Measurements from ENCODE around the genes ANKRD30BL and MGAT5.

- PRO-cap = no peak
Measured at GRCh38 chr2:131802391-131802934, 274.8 kb downstream of the CCDC74A start.

GRCh38 chr2:132161531-132162096 is at the start of gene ANKRD30BL:
Gene ANKRD30BL, minus strand, starts transcription at chr2:132161952.
- PRO-cap = no peak

- PRO-cap = no peak
Measured at GRCh38 chr2:132276621-132277327, 115.0 kb upstream of the ANKRD30BL start.

GRCh38 chr2:132439739-132440615 is 23.4 kb downstream of the GPR39 start:
- PRO-cap = no peak

DNA sequence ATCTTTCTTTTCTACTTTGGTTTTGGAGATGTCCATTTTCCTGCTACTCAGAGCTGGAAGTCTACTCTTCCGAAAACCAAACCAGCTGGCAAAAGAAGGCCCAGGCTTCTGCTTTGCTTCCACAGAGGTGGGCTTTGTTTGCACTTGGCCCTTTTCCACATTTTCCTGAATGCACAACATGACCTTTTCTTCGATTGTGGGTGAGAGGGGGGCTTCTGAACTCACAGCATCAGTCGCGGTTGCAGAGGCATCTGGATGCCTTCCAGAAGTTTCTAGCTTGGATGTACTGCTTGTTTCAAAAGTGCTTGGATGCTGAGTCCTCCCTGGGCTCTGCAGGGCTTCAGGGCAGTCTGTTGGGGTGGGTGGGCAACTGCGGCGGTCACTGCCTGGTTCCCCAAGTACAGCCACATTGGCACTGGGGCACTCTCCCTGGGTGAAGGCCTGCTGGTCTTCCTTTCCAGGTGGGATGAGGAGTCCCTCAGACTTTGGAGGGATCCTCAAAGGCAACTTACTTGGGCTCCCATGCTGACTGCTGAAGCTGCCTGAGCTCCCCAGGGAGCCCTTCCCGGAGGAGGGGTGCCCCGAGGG is 112.3 kb upstream of the LYPD1 start:
- PRO-cap = no peak

- PRO-cap = no peak
Measured at GRCh38 chr2:133266107-133266560, 302.1 kb downstream of the NCKAP5 start.

DNA sequence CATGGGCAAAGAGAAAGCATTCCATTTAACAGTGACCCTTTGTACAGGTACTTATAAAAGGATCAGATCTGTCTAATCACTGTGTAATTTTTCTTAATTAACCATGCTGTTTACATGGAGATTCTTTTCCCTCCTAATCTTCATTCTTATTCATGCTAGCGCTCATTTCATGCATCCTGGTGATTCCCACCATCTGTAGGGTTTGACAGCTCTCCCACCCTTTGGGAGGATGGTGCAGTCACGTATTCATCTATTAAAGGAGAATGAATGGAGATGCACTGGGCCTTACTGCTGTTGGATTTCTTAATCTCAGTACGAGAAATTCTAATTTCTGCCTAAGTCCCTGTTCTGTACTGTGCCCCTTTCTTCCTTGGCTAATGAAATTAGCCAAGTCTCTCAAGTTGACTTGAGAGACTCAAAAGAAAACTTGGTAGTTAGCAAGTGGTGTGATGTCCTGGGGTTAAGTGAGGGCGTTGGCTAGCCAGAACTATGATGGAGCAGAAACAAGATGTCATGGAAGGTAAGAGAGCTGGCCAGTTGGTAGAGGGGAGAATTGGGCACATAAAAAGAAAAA is 49.8 kb upstream of the MGAT5 start:
- PRO-cap = no peak

GRCh38 chr2:134232038-134232925 is 21.6 kb upstream of the MGAT5 start:
- PRO-cap = no peak

- PRO-cap = no peak
Measured at GRCh38 chr2:134253205-134254544, at the start of gene MGAT5. Gene MGAT5, plus strand, starts transcription at chr2:134254072.

DNA sequence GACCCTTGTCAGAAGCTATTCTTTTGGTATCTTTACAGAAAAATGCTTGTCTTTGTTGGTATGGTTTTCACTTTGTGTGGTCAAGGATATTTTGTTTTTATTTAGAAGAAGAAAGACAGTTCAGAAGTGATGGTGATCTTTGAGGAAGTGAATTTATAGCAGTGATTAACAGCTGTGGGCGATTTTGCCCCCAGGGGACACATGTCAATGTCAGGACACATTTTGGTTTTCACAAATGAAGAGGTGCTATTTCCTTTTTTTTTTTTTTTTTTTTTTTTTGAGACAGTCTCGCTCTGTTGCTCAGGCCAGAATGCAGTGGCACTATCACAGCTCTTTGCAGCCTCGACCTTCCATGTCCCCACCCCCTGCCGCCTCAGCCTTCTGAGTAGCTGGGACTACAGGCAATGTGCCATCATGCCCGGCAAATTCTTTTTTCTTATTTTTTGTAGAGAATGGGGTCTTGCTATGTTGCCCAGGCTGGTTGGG is 21.5 kb downstream of the MGAT5 start:
- PRO-cap = no peak

DNA sequence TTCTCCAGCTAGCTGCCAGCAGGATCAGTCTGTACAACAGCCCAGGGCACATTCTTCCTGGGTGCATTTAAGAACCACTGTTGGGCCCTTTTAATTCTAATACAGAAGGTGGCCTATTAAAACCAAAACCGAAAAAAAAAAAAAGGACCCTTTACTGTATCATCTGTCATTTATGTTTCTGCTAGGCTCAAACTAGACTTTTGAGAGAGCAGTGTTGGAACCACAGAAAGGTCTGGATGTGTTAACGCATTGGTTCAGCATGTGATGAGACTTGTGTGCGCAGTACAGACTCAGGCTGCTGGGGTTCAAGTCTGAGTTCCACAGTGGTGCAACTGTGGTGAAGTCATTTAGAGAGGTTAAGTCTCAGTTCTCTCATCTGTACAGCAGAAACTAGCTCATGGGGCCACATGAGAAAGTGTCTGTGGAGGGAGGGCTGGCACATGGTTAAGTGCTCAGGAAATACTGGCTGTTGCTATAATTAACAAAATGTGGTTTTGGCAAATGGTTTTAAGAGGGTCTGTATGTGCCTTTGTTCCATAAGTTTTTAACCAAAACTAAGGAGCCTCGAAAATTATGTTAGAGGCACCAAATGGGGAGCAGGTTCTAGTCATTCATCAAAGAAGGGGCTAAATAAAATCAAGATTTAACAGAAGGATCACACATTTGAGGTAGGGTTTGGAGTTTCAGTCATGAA is 29.1 kb downstream of the MGAT5 start:
- PRO-cap = no peak

- PRO-cap = no peak
Measured at GRCh38 chr2:134294756-134295046, 40.8 kb downstream of the MGAT5 start.

DNA sequence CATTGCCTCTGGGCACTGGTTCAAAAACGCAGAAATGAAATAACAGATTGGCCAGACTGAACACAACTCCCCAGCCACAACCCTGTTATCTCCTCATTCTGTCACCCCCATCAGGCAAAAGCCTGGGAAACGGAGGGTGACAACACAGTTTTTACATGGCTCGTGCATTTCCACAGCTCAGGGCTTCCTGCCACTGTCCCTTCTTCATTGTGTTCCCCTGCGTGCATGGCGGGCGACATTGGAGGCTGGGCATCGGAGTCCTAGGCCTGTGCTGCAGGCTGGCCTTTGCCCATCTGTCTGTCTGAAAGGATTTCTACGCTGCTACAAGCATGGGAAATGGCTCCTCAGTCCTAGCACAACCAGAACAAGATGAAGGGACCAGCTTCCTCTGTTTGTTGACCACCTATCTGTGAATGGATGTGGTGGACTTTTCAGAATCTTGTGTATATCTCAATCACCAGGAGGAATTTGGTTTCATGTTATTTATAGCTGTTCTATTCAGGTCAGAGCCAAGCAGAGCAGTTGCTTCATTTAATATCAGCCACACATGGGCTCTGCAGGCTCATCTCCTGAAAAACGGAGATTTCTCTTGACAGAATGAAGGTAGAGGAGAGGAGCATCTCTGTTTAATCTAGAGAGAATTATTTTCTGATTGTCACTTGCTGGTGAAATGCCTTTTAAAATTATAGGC is 107.1 kb downstream of the MGAT5 start:
- PRO-cap = no peak

DNA sequence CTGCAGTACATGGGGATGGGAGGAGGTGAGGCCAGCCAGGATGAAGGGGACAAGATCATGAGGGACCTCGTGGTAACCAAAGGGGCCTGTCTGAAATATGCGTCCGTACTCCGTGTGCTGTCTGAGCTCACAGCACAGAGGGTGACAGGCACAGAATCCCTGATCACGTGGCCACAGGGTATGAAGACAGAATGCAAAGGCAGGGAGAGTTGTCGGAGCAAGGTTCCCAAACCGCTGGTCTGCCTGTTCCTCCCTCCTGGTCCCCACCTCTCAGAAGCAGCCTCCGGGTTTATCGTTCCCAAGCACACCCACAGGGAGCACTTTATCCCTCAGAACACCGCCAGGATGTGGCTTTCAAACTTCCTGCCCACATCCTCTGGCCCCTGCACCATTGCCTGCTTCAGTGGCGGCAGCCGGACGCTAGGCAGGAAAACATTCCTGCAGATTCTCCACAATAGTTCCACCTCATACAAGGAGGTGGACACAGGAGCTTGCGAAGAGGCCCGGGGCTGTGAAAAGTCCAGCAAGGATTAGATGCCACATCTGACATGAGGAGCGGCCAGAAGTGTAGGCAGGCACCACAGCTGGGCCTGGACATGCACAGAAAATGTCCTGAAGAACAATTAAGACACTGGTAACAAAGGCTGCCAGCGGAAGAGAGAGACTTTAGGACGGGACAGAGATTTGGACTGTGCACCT is 11.9 kb downstream of the TMEM163 start:
- PRO-cap = no peak

DNA sequence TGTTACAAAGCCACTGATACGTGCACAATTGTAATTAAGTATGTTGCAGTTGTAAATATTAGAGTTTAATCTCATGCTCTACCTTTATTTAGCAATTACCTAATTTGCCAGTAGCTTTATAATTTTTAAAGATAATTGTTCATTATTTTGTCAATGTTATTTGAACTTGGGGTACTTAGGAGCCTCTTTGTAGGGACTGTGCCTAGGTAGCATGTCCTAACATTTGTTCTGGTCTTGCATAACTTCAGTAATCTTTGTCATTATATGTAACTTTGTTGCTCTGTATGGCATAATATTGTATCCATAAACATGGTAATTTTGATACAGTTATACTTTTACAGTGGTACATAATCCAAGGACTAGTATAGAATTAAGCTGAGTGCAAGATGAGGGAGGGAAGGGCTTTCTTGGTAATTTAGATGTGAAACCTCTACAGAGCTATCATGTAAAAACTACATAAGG is 37.6 kb downstream of the CCNT2 start:
- PRO-cap = no peak

GRCh38 chr2:134975596-134976305 is 57.1 kb downstream of the CCNT2 start:
- PRO-cap = no peak

- PRO-cap = no peak
Measured at GRCh38 chr2:135638509-135639328, 102.9 kb upstream of the UBXN4 start.

DNA sequence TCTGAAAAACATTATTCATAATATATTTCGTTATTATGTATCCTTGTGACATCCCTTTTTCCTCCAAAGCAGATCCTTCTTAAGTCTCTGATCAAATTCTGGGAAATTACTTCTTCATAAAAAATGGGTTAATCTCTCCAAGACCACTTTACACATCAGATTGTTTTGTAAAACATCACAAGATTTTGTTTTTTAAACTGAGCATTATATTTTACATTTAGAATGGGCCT is 23.3 kb downstream of the DARS1 start:
- PRO-cap = no peak

DNA sequence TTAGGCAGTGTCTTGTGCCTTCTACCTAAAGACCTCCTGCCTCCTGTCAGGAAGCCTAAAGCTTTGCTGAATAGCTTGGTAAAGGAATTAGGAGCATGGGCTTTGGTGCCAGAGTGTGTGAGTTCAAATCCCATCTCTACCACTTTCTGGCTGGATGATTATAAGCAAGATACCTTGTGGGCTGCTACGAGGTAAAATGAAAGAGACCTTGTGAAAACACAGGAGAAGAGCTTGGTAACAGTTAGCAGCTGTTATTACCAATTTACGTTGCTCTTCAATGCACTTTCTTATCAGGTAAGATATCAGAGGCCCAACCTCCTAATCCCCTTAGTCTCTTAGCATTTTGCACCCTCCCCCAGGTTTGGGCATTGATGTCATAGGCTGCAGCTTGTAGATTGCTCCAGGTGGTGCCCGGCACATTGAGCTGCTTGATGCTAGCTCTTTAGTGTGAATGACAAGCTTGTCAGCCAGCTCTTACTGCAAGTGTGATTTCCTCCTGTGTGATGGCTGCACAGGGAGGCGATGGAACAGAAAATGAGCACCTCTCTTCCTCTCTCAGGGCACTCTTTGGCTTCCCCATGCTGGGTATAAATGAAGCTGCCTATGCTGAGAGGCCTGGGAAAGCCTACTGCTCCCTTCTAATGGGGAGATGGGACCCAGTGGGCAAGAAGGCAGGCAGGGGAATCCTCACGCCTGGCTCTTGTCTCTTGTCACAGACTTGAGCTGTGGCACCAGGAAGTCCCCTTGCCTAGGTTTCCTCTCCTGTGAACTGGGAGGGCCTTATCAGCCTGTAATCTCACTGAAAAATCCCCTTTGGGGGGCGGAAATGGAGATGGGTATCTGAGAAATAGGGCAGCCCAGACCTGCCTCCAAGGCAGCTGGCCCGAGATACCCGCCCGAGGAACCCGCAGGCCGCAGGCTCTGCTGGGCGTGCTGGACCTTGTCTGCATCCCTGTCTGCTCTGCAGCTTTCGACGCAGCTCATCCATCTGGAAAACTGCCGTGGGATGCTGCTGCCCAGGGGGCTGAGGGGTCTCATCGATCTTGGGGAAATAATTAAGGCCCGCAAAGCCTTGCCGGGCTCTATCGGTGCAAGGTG is 163.4 kb upstream of the CXCR4 start:
- PRO-cap = no peak

DNA sequence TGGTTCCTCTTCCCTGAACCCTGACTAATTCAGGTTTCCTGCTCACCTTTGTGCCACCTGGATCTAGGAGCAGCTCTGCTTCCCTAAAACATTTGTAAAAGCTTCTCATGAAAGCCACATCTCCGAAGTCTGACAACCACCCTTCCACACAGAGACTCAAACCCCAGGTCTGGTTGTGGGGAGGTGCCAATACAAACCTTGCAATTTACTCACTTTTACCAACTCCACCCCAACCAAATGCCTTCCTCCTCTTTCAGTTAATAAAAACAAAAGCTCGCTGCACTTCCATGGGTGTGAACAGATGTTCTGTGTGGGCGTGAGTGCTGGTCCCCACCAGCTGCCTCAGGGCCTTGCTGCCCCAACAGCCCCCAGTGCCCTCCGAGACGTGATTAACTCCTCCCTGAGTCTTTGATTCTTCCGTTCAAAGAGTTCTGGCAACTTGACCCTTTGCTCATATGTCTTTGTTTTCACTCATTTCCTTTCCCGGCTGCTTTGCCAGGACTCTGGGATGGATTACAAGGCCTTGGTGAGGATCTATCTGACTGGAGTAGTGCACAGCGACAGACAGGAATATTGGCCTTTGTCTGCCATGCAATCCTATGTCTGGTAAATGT is 258.8 kb upstream of the CXCR4 start:
- PRO-cap = no peak

Data from parotid gland (tissue), 1 donor.